ENCODE results near the genes SH3BGR and B3GALT5.

GRCh38 chr21:39004685-39005415 lies 178.4 kb downstream of the PSMG1 start:
- RRBS, 2 experiments: no CpG with 5 or more reads among the region's 18 CpGs

GRCh38 chr21:39014655-39015185 lies 168.5 kb downstream of the PSMG1 start:
- RRBS, 2 experiments: no CpG with 5 or more reads among the region's 10 CpGs

DNA sequence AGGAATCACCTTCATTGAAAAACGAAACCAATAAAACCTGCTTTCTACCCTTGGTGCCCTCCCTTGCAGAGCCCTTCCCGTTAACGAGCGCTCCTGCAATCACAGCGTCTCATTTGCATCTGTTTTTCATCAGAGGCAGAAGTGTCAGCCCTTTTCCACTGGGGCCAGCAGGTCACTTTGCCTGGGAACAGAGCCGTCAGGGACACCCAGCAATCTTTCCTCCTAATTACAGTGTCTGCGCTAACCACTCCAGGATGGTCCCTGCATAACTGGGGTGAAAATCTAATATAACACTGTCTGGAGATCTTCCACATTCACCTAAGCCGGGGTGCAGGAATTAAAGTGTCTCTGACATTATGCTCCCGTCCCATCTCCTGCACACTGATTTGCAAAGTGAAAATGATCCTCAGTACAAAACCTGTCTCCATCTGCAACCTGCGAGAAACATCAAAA lies 85.2 kb downstream of the PSMG1 start:
- RRBS, 2 experiments: no CpG with 5 or more reads among the region's 10 CpGs

DNA sequence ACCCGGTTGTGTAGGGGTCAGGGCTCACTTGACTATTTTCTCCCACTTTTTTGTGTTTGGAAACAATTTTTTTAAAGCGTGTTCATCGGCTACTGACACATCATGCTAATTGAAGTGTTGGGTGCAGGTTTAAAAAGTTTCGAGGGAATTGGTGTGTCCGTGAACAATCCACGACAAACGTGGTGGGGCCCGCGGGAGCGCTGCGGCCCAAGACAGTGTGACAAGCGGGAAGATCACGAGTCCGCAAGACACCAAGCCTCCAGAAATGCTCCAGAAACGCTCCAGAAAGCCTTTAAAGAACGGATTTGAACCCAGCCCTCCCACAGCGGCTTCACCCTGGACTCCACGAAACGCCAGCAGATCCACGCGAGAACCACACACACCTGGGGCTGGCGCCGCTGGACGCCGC lies 566 bp downstream of the PSMG1 start:
- RRBS, 2 experiments: no CpG with 5 or more reads among the region's 25 CpGs

GRCh38 chr21:39216059-39216829 lies 33.0 kb upstream of the PSMG1 start:
- RRBS, 2 experiments: no CpG with 5 or more reads among the region's 4 CpGs

DNA sequence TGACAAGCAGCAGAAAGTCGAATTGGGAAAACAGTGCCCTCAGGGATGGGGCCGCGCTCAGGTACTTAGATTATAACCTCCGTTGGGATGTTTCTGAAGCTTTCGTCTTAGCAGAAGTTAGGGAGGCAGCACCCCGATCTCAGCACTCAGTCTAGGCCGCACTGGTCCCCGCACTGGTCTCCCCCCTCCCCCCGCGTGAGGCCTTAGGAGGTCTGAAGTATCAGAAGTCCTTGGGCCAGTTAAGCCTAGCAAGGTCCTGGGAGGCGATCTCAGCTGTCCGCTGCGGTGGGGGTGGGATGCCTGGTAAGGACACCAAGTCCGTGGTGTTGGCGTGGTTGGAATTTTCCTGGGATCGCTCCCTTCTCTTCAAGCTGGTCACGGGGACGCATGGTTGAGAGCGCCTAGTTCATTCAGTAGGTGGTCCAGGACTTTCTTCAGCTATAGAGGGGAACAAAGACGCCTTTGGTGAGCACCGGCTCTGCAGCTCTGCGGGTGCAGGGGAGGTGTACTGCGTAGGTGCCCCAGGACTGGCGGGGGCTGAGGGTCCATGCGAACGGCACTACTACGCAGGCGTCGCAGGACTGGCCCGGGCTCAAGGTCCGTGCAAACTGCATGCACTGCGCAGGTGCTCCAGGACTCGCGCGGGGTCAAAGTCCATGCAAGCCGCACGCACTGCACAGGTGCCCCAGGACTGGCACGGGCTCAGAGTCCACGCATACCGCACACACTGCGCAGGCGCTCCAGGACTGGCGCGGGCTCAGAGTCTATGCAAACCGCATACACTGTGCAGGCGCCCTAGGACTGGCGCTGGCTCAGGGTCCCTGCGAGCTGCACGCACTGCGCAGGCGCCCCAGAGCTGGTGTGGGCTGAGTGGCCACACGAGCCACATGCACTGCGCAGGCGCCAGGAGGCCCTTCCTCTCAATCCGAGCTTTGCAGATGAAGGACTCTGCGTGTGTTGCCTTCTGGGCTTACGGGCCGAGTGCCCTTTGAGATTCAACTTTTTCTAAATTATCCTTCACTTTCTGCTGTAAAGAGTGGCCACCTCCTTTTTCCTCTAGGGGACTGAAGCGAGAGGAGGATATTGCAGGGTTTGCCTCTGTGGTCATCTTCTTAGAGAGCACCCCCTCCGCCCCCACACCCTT lies 5.4 kb downstream of the GET1 start:
- RRBS, 2 experiments: 100% methylated on average over 7 of the region's 60 CpGs; no CpG with 5 or more reads in 1 of the 2 experiments

DNA sequence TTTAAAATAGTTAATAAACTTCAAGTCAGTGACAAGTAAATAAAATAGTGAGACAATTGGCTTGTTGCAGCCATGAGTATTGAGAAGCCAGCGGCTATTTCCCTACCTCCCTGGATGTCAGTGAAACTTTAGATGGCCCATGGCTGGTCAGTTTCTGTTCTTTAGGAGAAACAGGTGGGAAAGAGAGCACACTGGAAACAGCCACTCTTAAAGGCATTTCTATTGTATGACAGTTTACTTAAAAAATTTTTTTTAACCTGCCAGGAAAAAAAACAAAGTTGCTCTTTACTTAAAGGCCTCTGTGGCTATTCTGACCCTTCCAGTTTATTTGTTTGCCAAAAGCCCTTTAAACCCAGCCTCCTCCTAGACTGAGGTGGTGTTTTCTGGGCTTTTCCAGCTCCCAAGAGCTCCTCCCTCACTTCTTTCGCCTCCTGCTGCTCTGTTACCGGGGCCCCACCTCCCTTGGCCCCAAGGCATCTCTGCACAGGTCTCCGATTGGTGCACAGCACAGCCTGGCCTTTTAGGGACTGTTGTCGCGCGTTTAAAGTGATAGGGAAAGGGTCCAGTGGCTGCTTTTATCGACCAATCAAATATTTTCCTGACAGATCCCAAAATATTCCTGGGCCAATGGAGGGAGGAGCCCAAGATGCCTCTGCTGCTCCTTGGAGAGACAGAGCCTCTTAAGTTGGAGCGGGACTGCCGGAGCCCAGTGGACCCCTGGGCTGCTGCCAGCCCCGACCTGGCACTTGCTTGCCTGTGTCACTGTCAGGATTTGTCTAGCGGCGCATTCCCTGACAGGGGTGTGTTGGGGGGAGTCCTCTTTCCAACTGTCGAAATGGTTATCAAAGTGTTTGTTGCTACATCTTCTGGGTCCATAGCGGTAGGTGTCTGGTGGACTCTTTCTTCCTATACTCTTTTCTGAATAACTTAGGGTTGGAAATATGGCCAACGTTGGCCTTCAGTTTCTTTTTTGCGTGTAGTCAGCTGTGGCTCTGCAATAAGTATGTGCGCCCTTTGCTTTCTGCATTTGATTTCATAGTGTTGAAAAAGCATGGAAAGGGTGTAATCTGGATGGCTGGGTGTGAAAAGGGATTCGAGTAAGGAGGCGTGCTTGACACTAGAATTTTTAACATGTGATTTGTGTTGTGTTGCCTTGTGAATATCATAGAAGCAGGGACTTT lies at the start of gene SH3BGR:
Gene SH3BGR, plus strand, starts transcription at position 709 of the 1,181 bp plus-strand sequence.
- RRBS, 2 experiments: no CpG with 5 or more reads among the region's 20 CpGs

DNA sequence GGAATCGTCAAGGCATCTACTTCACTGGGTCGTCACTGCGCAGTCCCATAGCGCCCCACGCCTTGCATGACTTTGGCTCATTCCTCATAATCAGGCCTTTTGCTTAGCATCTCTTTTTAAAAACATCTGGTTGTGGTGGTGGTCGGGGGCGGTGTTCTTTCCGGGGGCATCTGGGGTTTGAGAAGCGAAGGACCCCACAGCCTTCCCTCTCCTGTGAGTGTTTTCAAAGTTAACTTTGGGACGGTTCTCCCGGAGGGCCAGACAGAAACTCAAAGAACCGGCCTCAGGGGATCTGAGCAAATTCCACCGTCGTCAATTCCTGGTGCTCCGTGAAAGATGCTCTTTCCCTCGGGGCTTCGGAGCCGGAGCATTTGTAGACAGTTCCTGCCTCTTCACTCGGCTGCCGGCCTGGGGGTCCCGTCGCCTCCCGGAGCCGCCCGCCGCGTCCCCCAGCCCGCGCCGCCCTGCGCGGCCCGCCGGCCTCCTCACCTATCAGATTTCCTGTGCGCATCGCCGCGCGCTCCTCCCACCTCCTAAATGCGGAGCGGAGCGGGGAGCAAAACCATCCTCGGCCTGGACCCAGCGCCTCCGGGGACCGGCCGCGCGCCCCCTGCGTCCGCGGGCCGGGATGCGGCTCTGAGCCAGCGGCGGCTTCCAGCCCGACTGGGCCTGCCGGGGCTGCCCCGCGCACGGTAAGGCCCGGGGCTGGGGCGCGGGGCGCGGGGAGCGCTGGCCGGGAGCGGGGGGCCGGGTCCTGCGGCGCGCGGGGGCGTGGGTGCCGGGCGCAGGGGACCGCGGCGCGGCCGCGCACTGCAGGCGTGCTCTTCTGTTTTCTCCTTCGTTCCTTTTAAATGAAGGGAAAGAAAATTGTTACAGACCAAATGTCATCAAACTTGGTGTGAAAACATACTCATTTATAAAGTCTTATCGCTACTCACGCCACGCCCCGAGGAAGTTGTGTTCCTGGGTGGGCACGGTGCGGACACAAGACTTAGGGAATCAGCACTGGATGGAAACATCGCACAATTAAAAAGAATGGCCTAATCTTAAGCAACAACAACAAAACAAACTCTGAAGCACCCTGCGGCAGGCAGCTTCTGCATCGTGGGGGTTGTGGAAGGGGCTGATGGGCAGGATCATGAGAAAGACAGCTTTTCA lies at the start of gene B3GALT5:
Gene B3GALT5, plus strand, starts transcription at position 565 of the 1,158 bp plus-strand sequence.
- RRBS, 2 experiments: under 1 to 2% methylated on average over 30 to 35 of the region's 94 CpGs

DNA sequence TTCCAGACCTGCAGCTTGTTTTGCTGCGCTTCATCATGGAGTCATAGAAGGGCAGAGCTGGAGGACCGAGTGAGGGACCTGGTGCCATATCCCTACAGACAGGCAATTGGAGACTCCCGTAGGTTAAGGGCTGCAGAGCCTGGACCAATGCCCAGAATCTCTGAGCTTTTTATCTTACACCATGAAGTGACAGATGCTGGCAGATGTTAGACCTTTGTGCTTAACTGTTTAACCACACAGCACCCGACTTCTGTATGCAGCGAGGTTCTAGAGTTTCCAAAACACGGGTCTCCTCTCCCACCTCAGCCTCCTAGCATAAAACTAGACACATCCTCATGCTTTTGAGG lies 47.4 kb downstream of the B3GALT5 start:
- RRBS, 2 experiments: no CpG with 5 or more reads among the region's 6 CpGs

DNA sequence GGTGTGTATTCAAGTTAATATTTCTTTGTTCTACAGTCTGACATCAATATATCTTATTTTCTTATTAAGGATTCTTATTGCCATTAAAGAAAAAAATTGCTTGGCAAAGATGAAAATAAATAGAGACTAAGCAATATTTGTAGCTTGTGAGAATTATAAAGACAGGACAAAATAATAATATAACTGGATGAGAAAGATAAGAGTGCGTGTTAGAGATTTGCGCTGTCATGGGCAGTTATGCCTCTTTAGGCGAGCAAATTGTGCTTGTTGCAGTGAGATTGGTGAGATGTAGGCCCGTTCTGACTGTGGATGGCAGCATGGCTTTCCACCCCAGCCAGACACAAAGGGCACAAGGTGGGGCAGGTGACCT lies 58.5 kb upstream of the IGSF5 start:
- RRBS, 2 experiments: no CpG with 5 or more reads among the region's 4 CpGs

- RRBS, 2 experiments: no CpG with 5 or more reads among the region's 10 CpGs
These were observed 5.5 kb downstream of the FAM3B start for GRCh38 chr21:41322046-41322636.

DNA sequence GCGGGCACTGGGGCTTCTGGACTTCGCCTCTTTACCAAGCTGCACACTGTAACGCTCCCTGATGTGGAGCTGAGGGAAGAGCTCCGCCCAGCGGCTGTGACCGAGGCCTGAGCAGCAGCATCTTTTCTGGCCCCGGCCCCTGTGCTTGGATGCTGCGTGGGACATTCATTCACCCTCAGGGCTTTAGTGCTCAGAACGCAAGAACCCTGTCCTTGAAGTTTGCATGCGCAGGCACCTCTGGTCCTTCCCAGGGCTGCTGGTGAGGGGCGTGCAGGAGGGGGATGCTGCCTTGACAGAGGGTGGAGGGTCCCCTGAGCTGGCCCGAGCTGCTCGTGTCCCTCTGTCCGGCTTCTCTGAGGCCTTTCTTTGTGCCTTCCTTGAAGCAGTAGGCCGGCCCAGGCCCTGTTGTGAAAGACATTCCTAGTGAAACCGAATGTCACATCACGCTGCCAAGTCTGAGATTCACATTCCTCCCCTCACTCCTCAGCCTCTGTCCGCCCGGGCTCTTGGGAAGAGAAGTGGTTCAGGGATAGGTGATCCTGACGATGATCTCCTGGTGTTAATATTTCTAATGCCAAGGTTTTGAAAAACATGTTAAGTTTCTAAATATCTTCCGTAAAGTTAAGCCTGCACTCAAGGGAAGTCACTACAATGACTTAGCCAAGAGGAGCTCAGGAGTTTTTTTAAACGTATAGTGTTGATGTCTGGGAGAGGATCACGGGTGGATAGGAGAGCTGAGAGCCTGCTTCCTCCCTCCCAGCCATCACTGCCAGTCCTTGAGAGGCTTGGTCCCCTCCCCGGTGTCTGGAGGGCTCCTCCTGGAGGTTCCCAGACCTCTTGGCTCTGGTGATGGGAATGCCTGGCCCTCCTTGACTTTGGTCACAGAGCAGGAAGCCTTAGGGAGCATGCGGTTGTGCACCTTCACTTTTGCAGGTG lies 1.2 kb upstream of the MX2 start:
- RRBS, 2 experiments: no CpG with 5 or more reads among the region's 25 CpGs

- RRBS, 2 experiments: no CpG with 5 or more reads among the region's 12 CpGs
These were observed 34.1 kb downstream of the MX1 start for GRCh38 chr21:41459977-41460789.

- RRBS, 2 experiments: no CpG with 5 or more reads among the region's 9 CpGs
These were observed 3.8 kb downstream of the TMPRSS2 start for GRCh38 chr21:41503928-41504820.

DNA sequence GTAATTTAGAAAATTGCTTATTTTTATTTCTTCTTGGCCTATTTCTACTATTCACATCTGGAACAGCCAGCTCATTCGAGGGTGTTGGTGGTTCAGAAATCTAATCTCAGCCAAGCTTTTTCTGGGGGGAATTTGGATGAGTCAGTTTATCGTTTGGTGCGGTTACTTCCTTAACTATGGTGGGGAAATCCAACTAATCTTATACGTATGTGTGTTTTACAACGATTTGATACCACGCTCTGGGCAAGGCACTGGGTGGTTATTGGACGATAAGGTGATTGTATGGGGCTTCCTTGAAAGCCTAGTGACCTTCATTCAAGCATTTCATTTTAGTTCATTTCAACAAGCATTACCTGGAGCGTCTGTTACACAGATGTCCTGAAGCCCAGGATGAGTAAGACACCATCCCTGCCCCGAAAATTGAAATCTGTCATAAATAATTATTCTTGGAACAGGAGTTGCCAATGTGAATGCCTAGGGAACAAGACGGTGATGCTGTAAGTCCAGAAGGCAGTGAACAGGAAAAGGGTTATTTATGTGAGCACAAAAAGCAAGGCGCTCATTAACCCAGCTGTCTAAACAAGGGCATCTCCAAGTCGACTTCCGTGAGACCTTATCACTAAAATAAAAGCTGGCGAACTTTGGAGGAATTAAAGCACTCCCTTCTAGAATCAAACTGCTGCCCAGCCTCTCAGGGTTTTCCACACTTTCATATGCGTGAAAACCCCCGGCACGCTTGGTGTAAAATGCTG lies 52.2 kb upstream of the TMPRSS2 start:
- RRBS, 2 experiments: no CpG with 5 or more reads among the region's 17 CpGs

GRCh38 chr21:41592984-41593571 lies 85.1 kb upstream of the TMPRSS2 start:
- RRBS, 2 experiments: 79 to 95% methylated on average over 2 of the region's 12 CpGs

GRCh38 chr21:41607142-41607449 lies 99.1 kb upstream of the TMPRSS2 start:
- RRBS, 2 experiments: no CpG with 5 or more reads among the region's 7 CpGs

GRCh38 chr21:41717564-41717849 lies 49.3 kb downstream of the RIPK4 start:
- RRBS, 2 experiments: no CpG with 5 or more reads among the region's 6 CpGs

GRCh38 chr21:41763305-41764076 lies 3.4 kb downstream of the RIPK4 start:
- RRBS, 2 experiments: no CpG with 5 or more reads among the region's 24 CpGs

- RRBS, 2 experiments: 5% methylated on average over 6 of the region's 30 CpGs; no CpG with 5 or more reads in 1 of the 2 experiments
These were observed 2.0 kb upstream of the RIPK4 start for GRCh38 chr21:41768445-41769621.

Measured in NT2/D1 (cell line).